Type B pancreatic cell (in vitro differentiated cells): ENCODE data around the genes ZNF701, ZNF468 and ZNF160.

DNA sequence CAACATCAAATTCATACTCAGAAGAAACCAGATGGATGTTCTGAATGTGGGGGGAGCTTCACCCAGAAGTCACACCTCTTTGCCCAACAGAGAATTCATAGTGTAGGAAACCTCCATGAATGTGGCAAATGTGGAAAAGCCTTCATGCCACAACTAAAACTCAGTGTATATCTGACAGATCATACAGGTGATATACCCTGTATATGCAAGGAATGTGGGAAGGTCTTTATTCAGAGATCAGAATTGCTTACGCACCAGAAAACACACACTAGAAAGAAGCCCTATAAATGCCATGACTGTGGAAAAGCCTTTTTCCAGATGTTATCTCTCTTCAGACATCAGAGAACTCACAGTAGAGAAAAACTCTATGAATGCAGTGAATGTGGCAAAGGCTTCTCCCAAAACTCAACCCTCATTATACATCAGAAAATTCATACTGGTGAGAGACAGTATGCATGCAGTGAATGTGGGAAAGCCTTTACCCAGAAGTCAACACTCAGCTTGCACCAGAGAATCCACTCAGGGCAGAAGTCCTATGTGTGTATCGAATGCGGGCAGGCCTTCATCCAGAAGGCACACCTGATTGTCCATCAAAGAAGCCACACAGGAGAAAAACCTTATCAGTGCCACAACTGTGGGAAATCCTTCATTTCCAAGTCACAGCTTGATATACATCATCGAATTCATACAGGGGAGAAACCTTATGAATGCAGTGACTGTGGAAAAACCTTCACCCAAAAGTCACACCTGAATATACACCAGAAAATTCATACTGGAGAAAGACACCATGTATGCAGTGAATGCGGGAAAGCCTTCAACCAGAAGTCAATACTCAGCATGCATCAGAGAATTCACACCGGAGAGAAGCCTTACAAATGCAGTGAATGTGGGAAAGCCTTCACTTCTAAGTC is 16.3 kb downstream of the ZNF175 start:
- PRO-cap = no peak

DNA sequence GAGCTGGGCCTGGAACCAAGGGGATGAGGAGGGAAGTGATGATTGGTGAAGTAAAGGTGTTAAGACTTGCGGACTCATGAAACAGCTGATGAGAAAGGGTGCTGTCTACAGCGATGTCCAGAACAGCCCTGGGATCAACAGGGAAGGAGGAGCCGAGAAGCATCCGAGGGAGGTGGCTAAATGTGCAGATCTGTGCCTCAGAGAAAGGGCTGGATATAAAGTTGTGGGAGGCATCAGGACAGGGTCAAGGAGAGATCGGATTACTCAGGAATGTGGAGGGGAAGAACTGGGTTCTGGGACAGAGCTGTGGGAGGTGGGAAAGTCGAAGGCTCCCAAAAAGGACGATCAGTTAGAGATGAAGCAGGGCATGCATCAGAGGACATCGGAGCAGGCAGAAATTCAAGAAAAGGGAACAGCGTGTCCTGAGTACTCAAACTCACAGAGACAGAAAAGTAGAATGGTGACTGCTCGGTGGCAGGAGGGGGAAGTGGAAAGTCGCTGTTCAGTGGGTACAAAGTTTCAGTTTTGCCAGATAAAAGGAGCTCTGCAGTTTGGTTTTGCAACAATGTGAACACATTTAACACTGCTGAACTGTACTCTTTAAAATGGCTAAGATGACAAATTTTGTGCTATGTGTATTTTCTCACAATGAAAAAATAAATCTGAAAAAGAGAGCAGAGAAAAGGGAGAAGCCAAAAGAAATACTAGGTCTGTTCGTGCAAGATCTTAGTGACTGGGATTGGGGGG is 1.8 kb downstream of the SIGLEC14 start:
- PRO-cap = no peak

GRCh38 chr19:51689092-51689646 is 4.0 kb upstream of the SPACA6 start:
- PRO-cap = bidirectional peak, plus-strand start at chr19:51689141, minus-strand start at chr19:51689140

DNA sequence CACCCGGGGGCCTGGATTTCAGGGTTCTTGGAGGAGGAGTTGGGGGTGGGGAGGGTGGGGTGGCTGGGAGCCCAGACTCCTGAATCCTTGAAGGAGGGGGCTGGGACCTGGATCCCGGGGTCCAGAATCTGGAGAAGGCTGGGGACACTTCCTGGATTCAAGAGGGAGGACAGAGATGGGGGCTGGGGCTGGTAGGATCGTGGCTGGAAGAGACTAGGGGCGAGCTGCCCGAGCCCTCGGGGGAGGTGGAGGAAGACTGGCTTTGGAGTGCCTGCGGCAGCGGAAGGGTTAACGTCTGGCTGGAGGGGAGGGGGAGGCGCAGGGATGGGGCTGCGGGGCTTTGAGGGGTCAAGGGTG is 3.5 kb upstream of the SPACA6 start:
- PRO-cap = no peak

DNA sequence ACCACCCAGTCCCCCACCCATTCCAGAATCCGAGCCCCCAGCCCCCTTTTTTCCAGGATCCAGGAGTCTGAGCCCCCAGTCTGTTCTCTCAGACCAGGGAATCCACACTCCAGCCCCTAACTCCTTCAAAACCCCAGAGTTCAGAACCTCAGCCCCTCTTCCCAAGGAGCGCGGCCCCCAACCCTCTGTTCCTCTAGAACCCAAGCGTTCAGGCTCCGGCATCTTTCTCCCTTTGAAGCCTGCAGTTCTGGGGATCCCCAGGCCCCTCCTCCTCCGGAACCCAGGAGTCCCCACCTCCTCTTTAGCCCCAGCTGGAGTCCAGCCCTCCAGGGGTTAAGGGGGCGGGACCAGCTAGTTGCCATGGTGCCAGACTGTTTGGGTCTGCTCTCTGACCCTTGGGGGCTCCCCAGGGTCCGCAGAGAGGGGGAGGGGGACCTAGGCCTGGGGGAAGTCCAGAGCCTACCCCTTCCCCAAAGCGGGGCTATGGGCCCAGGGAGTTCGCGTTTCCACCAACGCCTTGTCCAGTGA is 2.9 kb upstream of the SPACA6 start:
- PRO-cap = no peak

GRCh38 chr19:51702251-51702880 is 9.2 kb downstream of the SPACA6 start:
- PRO-cap = bidirectional peak, plus-strand start at chr19:51702714, minus-strand start at chr19:51702444

DNA sequence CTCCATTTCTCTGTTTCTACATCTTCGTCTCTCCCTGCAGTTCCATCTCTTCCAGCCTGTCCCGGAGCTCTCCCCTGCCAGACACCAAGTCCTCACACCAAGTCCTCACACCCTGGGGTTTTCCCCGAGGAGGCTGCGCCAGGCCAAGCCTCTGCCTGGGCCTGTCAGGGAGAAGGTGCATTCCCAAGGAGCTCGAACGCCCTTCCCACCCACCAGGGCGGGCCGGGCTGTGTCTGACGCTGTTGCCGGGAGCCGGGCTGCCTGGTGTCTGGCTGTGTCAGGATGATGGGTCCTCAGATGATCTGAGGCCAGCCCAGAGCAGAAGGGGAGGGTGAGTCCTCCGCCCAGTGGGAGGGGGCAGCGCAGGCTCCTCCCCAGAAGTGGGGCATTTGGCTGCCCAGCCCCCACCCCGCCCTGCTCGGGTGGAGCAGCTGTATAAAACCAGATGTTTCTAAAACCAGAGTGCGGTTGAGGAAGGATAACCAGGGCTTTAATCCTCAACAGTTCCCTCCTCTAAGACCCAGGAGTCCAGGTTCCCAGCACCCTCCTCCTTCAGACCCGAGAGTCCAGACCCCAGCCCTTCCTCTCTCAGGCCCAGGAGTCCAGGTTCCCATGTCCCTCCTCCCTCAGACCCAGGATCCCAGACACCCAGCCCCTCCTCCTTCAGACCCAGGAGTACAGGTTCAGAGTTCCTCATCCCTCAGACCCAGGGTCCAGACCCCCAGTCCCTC is 2.4 kb upstream of the HAS1 start:
- PRO-cap = bidirectional peak, plus-strand start at position 230 of the sequence, minus-strand start at position 85 of the sequence

DNA sequence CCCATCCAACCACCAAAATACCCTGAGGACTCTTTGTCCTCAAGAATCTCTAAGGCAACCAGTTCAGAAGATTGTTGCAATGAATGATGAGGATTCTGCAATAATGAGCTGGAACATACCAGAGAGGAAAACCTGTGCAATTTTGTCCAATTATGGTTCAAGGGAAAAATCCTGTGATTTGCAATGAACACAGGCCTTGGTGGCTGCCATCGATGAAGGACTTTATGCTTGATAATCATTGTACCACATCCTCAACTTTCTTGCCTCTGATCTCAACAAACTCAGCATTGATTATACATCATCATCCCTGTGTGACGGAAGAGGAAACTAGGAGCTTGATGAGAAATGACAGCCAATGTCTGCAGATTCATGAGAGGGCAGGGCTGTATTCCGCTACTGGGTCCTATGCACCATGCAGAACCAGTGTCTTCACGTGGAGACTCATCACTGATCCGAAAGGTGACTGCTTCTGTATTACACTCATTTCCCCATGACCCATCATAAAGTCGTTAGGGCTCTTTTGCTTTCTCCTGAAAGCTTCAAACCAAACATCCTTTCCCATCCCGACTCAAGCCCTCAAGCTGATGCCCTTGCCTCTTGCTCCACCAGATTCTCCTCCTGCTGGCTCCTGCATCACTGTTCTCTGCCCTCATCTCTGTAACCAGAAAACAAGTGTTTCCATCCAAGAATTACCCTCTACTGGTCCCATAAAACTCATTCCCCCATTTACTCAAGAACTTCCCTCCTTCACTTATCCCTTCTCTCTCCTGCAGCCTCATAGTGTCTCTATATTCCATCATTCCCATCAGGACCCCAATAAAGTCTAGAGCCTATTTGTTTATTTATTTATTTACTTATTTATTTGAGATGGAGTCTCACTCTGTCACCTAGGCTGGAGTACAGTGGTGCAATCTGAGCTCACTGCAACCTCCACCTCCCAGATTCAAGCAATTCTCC is 863 bp downstream of the FPR1 start:
- PRO-cap = no peak

- PRO-cap = no peak
Observed at GRCh38 chr19:51899811-51900663, 4.8 kb downstream of the ZNF649 start.

DNA sequence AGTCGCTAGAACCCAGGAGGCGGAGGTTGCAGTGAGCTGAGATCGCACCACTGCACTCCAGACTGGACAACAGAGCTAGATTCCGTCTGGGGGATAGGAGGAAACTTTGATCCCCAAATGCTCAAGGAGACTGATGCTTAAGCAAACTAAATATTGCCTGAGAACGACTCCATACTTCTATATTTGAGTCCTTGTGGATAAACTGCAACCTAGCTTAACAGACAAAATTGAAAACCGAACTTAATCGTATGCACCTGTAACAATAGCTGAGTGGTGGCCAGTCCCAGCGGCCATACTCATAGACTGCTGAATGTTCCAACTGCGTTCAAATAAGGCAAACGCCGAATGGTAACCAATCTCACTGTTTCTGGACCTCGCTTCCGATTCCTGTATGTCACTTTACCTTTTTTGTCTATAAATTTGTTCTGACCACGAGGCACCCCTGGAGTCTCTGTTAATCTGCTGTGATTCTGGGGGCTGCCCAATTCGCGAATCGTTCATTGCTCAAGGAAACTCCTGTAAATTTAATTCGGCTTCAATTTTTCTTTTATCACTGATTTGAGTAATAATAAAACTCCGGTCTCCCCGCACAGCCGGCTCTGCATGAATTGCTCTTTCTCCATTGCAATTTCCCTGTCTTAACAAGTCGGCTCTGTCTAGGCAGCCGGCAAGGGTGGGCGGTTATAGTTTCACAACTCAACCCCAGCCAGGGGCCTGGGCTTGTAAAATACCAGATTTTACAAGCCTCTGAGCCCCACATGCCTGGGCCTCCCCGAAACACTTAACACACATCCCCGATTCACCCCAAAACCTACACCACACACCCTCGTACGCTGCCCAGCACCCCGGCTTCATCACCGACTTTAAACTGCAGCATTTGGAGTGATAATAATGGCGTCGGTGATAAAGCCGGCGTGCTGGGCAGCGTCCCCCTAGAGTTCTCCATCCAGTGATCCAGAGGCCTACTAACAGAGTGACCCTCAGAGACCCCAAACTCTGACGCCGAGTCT is 782 bp downstream of the ZNF649 start:
- PRO-cap = unidirectional peak, plus-strand start at position 259 of the sequence

GRCh38 chr19:52226071-52226424 is 36.2 kb downstream of the PPP2R1A start:
- PRO-cap = no peak

GRCh38 chr19:52229337-52229836 is 39.5 kb downstream of the PPP2R1A start:
- PRO-cap = no peak

DNA sequence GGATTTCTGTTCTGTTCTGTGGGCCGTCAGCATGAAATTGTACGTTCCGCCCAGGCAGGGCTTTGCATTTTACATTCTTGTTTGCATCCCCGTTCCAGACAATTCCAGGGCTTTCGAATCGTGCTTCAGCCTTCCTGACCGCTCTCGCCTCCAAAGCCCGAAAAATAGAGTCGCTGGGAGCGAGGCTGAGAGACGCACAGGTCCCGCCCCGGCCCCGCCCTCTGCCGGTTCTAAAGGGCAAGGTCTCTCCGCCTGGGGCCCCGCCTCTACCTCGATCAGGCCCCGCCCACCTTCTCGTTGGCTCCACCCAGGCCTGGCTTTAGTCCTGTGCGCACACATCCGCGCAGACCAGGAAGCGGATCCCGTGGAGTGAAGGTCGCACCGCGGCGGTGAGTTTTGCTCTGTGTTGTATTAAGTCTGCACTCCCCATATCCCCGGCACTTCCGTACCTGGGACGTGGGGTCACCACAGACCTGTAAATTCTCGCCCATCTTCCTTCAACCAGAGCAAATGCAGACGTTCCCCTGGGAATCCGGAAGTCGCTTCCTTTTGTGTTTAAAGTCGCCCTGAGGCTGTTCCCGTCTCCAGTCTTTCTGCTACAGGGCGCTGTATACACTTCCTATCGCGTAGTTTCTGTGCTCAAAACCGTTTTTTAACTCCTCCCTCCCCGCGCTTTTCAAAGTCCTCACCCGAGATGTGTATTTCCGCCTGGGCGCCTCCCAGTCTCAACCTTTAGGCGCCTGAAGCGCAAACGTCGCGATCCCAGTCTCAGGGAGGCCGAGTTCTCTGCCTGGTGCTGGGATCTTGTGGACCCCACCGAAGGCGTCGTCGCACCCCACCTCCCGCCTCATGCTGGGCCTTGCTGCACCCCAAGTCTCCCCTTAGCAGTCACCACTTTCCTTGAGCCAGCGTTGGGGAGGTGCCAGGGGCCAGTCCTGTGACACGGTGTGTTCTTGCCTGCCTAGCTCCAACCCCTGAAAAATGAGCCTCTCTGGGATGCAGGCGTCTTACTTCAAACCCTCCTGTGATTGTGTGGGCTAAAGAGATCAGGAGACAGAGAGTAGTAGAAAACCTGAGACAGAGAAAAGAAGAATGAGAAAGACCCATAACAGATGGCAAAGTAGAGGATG is at the start of gene ZNF701:
Gene ZNF701 (plus strand): TSS at position 346 of the 1,130 bp plus-strand sequence.
- PRO-cap = bidirectional peak, plus-strand start at position 346 of the sequence, minus-strand start at position 165 of the sequence

DNA sequence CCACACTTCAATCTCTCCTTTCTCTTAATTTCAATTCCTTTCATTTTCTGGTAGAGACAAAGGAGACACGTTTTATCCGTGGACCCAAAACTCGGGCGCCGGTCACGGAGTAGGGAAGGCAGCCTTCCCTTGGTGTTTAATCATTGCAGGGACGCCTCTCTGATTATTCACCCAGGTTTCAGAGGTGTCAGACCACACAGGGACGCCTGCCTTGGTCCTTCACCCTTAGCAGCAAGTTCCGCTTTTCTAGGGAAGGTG is 58.3 kb downstream of the ZNF701 start:
- PRO-cap = no peak

DNA sequence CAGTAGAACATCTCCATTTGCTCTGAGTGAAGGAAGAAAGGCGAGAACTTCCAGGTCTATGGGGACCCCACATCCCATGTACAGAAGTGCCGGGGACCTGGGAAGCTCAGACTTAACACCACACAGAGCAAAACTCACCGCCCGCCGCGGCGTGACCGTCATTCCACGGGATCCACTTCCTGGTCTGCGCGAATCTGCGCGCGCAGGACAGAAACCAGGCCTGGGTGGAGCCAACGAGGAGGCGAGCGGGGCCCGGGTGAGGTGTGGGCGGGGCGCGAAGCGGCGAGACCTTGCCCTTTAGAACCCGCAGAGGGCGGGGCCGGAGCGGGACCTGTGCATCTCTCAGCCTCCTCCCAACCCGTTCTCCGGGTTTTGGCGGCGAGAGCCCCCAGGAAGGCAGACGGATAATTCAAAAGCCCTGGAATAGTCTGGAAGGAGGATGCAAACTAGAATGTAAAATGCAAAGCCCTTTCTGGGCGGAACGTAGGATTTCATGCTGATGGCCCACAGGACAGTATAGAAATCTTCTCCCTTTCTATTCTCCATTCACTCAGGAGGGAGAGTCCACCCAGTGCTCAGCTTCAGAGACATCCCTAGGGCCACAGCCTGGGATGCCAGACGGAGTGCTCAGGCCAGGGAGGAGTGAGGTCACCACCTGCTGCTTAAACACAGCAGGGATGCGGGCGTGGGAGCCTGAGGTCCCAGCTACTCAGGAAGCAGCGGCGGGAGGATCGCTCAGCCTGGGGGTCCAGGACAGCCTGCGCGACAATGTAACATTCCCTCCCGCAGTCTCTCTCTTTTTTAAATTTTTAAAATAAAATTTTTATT is at the start of gene ZNF468:
Gene ZNF468 (minus strand): TSS at position 186 of the 828 bp plus-strand sequence.
- PRO-cap = bidirectional peak, plus-strand start at position 370 of the sequence, minus-strand start at position 186 of the sequence; unidirectional peak, plus-strand start at position 617 of the sequence; unidirectional peak, plus-strand start at position 709 of the sequence

DNA sequence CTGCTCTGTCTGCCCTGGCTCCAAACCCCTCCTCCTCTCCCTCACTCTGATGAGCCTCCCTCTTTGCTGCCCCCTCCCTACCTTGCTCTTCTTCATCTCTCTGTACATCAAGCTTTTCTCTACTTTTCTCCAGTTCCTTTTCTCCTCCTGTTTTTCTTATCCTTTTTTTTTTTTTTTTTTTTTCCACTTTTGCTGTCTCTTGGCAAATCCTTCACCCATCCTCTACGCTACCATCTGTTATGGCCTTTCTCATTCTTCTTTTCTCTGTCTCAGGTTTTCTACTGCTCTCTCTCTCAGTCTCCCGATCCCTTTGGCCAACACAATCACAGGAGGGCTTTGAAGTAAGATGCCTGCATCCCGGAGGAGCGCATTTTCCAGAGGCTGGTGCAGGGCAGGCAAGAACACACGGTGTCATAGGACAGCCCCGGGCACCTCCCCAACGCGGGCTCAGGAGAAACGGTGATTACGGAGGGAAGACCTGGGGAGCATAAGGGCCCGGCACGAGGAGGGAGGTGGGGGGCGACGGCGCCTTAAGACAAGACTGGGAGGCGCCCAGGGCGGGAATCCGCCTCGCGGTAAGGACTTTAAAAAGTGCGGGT is 18.5 kb upstream of the ZNF888 start:
- PRO-cap = bidirectional peak, plus-strand start at position 450 of the sequence, minus-strand start at position 327 of the sequence

GRCh38 chr19:52942297-52943468 is 19.5 kb upstream of the ZNF888 start:
- PRO-cap = bidirectional peak, plus-strand start at chr19:52942774, minus-strand start at chr19:52942584; bidirectional peak, plus-strand start at chr19:52943105, minus-strand start at chr19:52943057

GRCh38 chr19:52946370-52946841 is 16.3 kb downstream of the ZNF816 start:
- PRO-cap = no peak

- PRO-cap = no peak
Observed at GRCh38 chr19:53008008-53009056, 5.4 kb upstream of the ERVV-1 start.

- PRO-cap = bidirectional peak, plus-strand start at chr19:53103663, minus-strand start at chr19:53103422
Observed at GRCh38 chr19:53103232-53104158, at the start of gene ZNF160. TSS of gene ZNF160 (minus strand) at chr19:53103422.